Spinal cord (tissue), 3 donors: Measurements from ENCODE around the genes MPHOSPH9 and CCDC92.

DNA sequence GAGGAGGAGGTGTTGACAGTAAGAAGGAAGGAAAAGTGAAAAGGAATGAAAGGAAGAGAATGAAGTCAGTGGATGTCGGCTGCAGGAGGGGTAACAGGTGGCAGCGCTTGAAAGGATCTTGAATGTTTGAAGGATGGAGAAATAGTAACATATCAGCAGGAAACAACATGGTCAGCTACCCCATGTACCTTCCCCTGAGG lies 36.9 kb downstream of the CLIP1 start:
- PRO-cap, result no peak
- RAMPAGE, long total RNA, result no peak

DNA sequence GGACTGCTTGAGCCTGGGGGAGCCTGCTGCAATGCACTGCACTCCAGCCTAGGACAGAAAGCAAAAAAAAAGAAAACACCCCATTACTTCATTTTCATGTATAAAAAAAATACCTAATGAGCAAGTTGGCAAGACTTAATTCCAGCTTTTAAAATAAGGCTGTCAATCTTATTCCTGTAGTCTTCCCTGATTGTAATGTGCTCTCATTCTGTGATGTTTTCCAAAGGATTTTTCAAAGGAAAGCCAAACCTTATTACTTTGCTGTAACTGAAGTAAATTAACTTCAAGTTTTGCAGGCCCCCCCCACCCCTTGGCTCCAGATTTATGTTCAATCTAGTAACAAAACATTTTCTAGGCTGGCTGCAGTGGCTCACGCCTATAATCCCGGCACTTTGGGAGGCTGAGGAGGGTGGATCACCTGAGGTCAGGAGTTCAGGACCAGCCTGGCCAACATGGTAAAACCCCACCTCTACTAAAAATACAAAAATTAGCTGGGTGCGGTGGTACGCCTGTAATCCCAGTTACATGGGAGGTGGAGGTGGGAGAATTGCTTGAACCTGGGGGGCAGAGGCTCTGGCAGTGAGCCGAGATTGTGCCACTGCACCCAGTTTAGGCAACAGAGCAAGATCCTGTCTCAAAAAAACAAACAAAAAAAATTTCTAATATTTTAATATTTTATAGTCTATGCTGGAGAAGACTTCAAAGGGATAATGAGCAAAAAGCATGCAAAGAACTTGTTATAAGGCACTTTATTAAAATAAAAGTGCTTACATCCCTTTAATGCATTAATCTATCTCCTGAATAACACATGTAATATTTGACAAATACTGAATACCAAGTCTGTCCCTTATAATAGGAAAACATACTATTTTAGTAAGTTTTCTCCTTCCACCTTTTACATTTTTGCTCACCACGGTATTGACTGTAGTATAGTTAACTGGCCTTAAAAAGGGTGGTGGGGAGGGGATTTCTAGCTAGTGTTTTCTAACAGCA lies 3.6 kb upstream of the ZCCHC8 start:
- PRO-cap, result no peak
- RAMPAGE, long total RNA, result no peak

DNA sequence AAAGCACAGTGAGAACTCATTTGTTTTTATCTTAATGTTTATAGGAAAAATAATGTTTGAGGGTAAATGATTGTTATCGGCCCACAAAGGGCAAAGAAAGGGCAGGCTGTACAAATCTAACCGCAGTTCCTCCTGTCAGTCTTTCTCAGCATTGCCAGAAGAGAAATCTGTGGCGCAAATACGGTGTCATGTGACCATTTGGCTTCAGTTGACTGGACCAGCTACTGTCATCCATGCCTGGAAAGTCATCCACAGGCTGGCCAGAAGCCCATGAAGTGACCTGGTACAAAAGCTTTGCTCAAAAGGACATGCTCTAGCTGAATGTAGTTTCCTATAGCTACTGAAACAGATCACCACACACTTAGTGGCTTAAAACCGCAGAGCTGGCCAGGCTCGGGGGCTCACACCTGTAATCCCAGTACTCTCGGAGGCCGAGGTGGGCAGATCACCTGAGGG lies 43.6 kb downstream of the HCAR2 start:
- PRO-cap, result no peak
- RAMPAGE, long total RNA, result no peak

DNA sequence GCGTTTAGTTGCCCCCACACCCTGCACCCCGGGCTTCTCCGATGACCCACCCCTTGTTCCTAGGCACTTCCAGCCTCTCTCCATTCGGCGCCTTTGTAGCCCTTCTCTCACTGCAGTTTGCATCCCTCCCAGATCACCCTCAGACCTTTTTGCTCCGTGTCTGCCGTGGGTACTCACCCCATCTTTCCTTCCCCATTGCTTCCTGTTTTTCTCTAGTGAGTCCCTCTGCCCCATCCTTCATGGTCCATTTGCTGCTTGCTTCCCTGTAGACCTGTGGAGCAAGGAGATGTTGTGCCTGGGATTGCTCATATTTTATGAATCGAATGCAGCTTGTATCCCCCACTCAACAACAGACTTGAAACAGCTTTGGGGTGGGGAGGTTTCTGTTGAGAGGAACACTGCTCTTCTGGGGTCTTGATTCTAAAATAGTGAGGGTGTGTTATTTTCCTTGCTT lies 638 bp downstream of the DENR start:
- PRO-cap, result no peak
- RAMPAGE, long total RNA, result no peak

DNA sequence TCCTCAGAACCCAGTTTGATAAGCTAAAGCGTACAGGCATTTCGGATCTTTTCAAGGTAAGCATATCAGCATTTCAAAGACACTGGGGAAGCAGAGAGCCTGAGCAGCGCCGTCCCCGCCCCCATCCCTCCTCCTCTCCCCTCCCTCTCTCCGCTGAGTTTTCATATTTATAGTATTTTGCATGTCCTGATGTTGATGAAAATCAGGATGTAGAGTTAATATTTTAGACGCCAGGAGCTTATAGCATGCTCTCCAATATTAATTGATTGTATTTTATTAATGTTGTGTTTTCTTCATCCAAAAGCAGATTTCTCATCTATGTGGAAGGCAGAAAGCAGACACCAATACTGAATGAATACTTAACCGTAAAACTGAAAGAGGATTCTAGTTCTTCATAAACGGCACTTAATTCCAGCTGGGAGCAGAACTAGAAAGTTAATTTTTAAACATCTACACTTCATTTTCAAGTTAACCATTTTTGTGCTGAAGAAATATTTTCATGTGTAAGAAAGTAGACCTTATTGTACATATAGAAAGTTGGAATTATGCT lies 9.1 kb upstream of the HIP1R start:
- PRO-cap, result no peak
- RAMPAGE, long total RNA, result no peak

GRCh38 chr12:122853972-122854228 lies 18.6 kb downstream of the HIP1R start:
- PRO-cap, result no peak
- RAMPAGE, long total RNA, result no peak

DNA sequence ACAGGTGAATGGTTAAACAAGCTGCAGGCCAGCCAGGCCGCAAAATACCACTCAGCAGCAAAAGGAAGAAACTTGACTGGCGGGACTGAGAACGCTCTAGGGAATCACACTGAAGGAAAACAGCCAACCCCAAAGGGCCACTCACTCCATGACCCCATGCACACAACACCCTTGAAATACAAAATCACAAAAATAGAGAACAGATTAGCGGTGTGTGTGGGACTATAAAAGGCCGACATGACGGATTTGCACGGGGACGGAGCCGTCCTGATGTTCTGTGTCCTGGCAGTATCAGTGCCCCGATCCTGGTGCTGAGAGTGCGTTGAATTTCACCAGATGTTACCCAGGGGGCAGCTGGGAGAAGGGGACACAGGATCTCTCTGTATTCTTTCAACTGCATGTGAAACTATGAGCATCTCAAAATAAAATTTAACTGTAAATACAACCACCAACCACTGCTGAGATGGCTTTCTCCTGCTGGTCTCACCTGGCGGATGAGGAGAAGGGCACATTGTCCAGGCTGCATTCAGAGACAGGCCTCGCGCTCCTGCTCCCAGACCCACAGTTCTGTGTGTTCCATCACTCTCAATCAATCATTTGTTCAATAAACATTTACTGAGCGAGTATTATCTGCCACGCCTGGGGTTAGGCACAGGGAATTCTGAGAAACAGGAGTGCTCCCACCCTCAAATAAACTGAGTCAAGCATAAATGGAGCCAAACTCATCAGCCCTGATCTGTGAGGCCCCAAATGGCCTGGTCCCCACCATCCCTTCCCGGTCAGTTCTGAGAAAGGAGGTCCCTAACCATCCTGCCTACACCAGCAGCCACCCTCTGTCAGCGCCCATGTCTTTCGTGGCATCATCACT lies 22.8 kb downstream of the VPS37B start:
- PRO-cap, result no peak
- RAMPAGE, long total RNA, result no peak

GRCh38 chr12:122898156-122898467 lies 2.2 kb upstream of the VPS37B start:
- PRO-cap, result no peak
- RAMPAGE, long total RNA, result no peak

GRCh38 chr12:122909924-122910415 lies 14.0 kb upstream of the VPS37B start:
- PRO-cap, result no peak
- RAMPAGE, long total RNA, result no peak

DNA sequence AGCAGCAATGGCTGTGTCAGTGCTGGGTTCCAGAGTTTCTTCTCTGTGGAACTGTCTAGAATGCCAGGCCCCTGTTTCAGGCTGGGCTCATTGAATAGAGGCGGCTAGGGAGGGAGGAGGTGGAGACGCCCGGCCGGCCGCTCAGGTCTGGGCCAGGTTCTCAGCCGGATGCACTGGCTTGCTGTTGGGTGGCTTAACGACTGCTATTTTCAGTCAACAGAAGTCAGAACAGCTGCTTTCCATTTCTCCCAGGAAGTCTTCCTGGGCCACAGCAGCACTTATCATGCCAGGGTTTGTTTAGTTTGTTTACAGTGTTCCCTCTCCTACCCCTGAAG lies 26.0 kb upstream of the VPS37B start:
- PRO-cap, result no peak
- RAMPAGE, long total RNA, result no peak

- PRO-cap, result no peak
- RAMPAGE, long total RNA, result no peak
Measured at GRCh38 chr12:123140293-123140750, 10.6 kb downstream of the PITPNM2 start.

GRCh38 chr12:123232486-123233299 lies at the start of gene MPHOSPH9:
MPHOSPH9 (minus strand) TSS chr12:123233141.
- PRO-cap, result no peak
- RAMPAGE, long total RNA, result no peak

- PRO-cap, result no peak
- RAMPAGE, long total RNA, result no peak
Measured at GRCh38 chr12:123363507-123364608, 789 bp downstream of the SBNO1 start.

- PRO-cap, result no peak
- RAMPAGE, long total RNA, result no peak
Measured at GRCh38 chr12:123391483-123392161, 7.7 kb downstream of the KMT5A start.

- PRO-cap, result no peak
- RAMPAGE, long total RNA, result no peak
Measured at GRCh38 chr12:123420612-123421152, 15.8 kb downstream of the RILPL2 start.

GRCh38 chr12:123474472-123475693 lies 16.9 kb downstream of the SNRNP35 start:
- PRO-cap, result no peak
- RAMPAGE, long total RNA, result no peak

DNA sequence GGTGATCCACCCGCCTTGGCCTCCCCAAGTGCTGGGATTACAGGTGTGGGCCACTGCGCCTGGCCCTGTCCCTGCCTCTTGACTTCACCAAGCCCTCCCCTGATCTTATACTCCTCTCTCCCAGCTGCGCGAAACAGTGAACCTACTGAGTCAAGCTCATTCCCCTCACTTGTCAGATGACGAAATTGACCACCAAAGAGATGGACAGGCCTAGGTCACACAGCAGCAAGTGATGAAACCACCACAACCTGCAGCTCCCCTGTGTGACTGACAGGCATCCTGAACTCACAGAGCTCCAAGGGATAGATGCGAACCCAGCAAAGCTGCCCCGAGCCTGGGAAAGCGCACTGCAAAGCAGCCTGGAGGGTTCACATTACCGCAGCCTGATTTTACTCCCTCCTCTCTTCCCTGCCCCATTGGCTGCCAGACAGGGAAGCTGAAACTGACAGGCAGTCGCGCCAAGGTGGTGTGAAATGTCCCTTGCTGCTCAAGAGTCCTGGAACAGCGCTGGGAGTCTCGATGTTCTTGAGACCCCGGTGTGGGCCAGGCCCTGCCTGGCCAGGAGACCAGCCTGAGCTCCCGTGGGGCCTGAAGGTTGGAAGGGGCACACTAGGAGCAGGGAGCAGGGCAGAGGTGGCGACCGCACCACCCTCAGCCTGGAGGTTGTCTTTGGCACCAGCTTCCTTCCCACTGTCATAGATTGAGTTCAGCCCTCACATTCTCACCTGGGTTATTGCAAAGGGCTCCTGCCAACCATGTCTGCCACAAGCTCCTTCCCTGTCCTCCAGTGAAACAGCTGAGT lies 36.3 kb downstream of the SNRNP35 start:
- PRO-cap, result no peak
- RAMPAGE, long total RNA, result no peak

GRCh38 chr12:123608430-123609325 lies 6.8 kb downstream of the DDX55 start:
- PRO-cap, result no peak
- RAMPAGE, long total RNA, result no peak

DNA sequence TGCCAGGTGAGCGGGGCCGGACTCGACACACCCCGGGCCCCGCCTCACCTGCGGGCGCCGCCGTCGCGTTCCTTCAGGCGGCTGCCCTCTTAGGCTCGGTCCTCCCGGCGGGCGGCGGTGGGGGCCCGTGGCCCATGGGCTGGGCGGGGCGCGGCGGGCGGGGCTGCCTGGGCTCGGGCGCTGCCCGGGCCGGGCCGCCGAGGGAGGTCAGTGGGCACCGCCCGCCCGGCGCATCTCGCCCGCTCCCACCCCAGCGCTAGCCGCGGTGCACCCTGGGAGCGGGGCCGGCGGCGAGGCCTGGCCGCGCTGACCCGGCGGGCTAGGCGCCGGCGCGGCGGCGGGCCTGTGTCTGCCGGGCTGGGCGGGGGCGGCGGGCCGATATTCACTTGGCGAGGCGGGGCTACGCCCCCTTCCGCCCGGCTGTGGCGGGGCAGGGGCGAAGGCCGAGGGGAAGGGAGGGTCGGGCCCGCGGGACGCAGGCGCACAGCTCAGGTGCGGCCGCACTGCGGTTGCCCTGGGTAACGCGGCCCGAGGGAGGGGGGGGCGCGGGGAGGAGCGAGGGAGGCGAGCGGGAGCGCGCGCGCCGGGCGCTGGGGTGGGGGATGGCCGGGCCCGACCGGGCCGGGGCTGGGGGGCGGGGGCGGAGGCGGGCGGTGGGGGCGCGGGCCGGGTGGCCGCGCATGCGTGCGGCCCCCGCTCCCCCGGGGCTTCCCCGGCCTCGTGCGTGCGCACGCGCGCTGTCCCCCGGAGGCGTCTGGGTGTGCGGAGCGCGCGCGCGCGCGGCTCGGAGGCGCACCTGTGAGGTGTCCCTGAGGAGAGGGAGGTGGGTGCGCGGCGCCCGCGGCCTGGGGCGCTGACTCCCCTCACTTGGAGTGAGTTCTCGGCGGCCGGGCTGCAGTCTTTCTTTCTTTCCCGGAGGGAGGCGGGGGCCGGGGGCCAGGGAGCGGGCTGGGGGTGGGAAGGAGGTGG lies at the start of gene CCDC92:
TSS of gene CCDC92 (minus strand) at position 351 of the 969 bp plus-strand sequence.
- PRO-cap, result unidirectional peak, plus-strand start at position 747 of the sequence
- RAMPAGE, long total RNA, result start-site peak on the plus strand centred at position 771 of the sequence, 93 bp wide, 480 and 488 reads in 2 replicates

DNA sequence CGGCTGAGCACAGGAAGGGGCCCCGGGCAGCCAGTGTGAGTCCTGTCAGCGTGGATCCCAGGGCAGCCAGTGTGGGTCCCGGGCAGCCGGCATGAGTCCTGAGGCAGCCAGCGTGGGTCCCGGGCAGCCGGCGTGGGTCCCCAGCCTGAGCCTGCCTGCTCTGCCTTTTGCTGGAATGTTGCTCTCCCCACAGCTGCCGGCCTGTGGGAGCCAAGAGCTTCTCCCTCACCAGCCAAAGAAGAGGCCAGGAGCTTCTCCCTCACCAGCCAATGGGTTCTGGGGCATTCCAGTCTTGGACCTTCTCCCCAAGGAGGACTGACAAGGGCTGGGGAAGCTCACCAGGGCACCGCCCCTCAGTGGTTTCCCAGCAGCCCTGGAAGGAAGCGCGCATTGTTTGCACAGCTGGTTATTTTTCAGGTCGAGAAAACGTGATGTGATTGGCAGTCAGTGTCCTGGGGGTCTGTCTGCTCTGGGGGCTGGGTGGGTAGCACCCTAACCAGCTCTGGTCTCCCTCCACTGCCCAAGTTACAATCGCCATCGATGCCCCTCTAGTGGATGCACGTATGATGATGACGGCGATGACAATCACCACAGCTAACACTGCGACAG lies 14.9 kb upstream of the RFLNA start:
- PRO-cap, result no peak
- RAMPAGE, long total RNA, result no peak